Urinary bladder (tissue), 3 donors: ENCODE measurements around a stretch of chr17.

DNA sequence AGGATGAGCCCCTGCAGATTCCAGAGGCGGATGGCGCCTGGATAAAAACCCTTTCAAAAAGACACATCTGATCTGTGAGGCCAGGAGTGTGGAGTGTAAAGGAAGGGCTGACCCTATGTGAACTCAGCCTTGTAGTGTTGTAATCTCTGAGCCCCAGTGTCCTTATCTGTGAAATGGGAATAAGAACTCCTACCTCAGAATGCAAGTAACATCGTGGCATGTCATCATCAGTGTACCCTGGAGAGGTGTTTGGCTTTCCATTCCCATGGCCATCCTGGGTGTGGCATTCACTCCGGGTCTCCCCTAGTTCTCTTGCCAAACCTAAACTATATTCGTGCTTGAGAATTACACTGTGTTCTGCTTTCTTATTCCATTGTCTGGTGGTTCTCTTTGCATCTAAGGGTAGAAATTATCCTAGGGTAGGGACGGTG is 1.9 kb downstream of the NXPH3 start:
- PRO-cap, result no peak
- RAMPAGE, long total RNA, result no peak

- PRO-cap, result no peak
- RAMPAGE, long total RNA, result no peak
Observed at GRCh38 chr17:49602896-49603575, 27.4 kb downstream of the NXPH3 start.

DNA sequence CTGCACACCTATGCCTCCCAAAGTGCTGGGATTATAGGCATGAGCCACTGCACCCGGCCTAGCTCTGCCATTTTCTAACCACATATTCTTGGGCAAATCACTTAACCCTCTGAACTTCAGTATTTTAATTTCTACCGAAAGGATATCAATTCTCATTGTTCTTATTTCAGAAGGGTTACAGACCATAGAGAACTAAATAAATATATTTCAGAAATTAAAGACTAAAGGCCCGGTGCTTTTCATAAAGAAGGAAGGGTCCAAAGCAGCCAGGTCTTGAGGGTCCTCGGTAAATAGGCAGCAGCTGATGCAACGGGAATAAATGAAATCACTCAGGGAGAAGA is 33.4 kb downstream of the NXPH3 start:
- PRO-cap, result no peak
- RAMPAGE, long total RNA, result no peak

- PRO-cap, result no peak
- RAMPAGE, long total RNA, result no peak
Observed at GRCh38 chr17:49697925-49699127, 9.4 kb downstream of the SLC35B1 start.

DNA sequence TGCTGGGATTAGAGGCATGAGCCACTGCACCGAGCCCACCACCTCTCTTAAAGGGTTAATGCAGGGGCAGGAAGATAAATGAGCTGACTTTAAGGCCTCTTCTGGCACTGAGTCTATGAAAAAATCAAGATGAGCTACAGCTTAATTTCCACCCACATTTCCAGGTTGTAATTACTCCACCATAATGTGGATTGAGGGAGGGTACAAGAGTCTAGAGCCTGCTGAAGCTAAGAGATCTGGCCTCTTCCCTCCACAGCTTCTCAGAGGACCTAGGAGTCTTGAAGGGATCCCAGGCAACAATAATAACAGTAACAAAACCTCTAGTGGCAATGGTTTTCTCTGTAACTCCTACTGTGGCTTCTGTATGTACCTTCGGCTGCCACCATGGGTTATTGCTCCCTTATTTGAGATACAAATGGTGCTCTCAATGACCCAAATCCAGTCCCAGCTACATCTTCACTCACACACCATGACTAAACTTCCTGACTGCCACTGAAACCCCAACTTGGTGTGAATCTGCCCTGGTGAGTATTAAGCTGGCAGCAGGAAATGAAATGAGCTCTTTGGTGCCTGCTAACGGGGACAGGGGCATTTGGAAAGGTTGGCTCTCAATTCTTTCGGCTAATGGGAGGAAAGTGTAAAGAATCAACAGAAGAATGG is 7.3 kb upstream of the SLC35B1 start:
- PRO-cap, result no peak
- RAMPAGE, long total RNA, result no peak

GRCh38 chr17:49795255-49795534 is 6.7 kb downstream of the KAT7 start:
- PRO-cap, result no peak
- RAMPAGE, long total RNA, result no peak

GRCh38 chr17:49818053-49818424 is 29.6 kb downstream of the KAT7 start:
- PRO-cap, result no peak
- RAMPAGE, long total RNA, result no peak

DNA sequence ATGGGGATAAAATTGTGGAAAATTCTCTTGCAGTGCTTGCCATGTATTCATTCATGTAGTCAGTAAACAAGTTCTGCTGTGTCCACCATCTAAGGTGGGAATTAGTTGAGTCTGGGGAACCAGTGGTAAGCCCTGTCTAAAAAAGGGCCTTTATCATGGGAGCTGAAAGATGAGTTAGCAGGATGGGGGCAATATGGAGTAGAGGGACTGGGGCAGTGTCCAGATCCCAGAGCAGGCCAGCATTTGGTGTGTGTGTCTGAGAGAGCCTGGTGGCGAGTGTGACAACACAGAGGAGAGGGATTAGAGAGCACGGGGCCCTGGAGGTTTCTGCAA is 12.5 kb downstream of the TAC4 start:
- PRO-cap, result no peak
- RAMPAGE, long total RNA, result no peak

GRCh38 chr17:49851317-49851824 is 3.5 kb upstream of the TAC4 start:
- PRO-cap, result bidirectional peak, plus-strand start at chr17:49851558, minus-strand start at chr17:49851528
- RAMPAGE, long total RNA, result no peak

DNA sequence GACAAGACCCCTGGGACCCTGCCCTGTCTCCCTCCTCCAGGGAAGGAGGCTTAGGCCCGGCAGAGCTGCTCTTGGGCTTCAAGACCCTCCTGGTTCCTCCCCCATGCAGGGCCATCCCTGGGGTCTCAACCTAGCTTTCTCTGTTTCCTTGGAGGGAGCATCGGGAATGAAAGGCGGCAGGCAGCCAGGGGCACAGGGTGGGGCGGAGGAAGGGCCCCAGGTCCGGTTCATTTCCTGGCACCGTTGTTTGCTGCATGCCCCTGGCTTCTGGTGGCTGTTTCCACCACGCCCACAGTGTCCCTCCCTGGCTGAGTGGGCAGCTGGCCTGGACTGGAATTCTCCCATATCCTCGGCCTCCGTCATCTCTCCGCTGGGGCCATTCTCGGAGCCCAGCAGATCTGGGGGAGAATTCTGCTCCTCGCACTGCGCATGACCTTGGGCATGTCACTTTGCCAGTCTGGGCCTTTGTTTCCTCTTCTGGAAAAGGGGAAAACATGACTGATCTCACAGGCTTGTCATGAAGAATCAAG is 12.2 kb upstream of the ITGA3 start:
- PRO-cap, result no peak
- RAMPAGE, long total RNA, result no peak

GRCh38 chr17:50089541-50090631 is 5.3 kb upstream of the PDK2 start:
- PRO-cap, result no peak
- RAMPAGE, long total RNA, result no peak

- PRO-cap, result no peak
- RAMPAGE, long total RNA, result no peak
Observed at GRCh38 chr17:50148248-50148427, 2.3 kb downstream of the PPP1R9B start.

- PRO-cap, result no peak
- RAMPAGE, long total RNA, result no peak
Observed at GRCh38 chr17:50151348-50151584, 789 bp upstream of the PPP1R9B start.

DNA sequence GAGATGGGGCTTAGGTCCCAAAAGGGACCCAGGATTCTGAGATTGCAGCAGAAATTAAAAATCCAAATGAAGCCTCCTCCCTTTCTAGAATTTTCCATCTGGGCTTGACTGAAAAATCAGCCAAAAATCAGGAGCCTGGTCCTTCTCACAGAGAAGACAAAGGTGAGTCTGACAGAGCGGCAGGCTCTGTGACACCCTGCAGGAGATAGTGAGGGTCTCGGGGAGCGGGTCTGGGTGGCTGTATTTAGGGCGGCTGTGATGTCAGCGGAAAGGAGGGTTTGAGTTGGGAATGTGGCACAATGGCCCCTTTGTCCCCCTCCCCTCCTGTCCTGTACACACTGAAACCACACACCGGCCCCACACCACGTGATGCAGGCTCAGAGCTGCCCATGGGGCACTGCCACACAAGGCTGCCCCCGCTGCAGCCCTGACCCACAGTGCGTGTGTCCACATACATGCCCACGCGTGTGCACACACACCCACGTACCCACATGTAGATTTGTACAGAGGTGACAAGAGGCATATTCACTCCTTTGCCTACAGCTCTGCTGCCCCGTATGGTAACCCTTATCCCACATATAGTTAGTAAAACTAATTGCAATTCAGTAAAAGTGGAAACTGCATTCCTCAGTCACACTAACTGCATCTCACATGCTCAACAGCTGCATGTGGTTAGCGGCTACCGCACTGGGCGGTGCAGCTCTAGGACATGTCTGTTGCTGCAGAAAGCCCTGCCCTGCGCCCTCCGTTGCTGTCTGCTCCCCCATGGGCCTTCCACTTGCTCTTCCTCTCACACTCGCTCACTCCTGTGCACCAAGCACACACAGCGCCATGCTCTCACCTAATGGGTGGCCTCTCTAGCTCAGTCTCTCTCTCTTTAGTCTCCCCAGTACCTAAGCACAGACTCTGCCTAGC is 15.4 kb downstream of the SGCA start:
- PRO-cap, result no peak
- RAMPAGE, long total RNA, result no peak

DNA sequence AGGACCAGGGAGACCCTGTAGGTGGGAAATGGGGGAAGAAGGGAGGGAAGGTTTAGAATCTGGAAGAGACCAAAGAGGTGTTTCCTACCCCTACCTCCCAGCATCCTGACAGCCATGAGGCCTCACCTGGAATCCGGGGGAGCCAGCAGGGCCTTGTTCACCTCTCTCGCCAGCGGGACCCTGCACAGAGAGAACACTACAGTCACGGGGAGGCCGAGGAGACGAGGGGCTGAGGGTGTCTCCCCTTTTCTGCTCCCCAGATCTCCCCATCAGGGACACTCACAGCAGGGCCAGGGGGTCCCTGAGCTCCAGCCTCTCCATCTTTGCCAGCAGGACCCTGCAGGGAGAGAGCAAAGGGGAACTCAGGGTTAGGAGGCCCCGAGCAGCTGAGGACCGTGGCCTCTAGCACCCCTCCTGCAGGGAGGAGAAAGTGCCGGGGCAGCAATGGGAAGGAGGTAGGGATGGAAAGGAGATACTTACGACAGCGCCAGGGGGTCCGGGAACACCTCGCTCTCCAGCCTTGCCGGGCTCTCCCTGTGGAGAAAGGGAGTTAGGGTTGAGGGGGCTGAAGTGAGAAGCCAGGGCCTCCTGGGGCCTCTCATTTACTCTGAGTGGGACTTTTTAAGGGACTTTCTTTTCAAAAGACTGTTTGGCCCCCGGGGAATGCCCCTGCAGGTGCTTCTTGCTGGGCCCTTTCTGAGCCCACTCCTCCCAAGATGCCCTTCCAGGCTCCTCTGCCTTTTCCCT is 8.7 kb downstream of the COL1A1 start:
- PRO-cap, result no peak
- RAMPAGE, long total RNA, result no peak

- PRO-cap, result unidirectional peak, minus-strand start at chr17:50222672
- RAMPAGE, long total RNA, result no peak
Observed at GRCh38 chr17:50222556-50222741, 21.0 kb upstream of the COL1A1 start.

DNA sequence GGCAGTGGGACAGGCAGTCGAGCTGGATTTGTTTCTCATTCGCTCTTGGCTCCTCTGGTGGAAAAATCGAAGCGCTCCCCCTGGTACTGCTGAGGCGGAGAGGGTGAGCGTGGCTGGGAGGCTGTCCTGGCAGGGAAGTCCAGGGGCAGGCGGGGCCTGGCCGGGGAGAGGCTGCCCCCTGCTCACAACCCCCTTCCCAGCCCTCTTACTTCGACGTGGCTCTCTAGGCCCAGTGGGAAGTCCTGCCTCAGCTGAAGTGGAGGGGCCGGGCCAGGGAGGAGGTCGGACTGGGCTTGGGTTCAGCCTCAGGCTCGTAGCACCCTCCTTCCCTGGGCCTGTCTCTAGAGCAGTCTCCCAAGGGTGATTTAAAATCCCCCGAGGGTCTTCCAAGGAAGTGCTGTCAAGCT is 16.5 kb upstream of the TMEM92 start:
- PRO-cap, result no peak
- RAMPAGE, long total RNA, result no peak

- PRO-cap, result no peak
- RAMPAGE, long total RNA, result no peak
Observed at GRCh38 chr17:50264020-50264904, 10.0 kb upstream of the TMEM92 start.

- PRO-cap, result no peak
- RAMPAGE, long total RNA, result no peak
Observed at GRCh38 chr17:50283230-50283723, 9.0 kb downstream of the TMEM92 start.

GRCh38 chr17:50362834-50363671 is 9.9 kb downstream of the MRPL27 start:
- PRO-cap, result no peak
- RAMPAGE, long total RNA, result no peak